Daoy (cell line): ENCODE measurements around a stretch of chr17.

- RAMPAGE, long total RNA, result no peak
Measured at GRCh38 chr17:42508952-42509906, 26.8 kb upstream of the NAGLU start.

DNA sequence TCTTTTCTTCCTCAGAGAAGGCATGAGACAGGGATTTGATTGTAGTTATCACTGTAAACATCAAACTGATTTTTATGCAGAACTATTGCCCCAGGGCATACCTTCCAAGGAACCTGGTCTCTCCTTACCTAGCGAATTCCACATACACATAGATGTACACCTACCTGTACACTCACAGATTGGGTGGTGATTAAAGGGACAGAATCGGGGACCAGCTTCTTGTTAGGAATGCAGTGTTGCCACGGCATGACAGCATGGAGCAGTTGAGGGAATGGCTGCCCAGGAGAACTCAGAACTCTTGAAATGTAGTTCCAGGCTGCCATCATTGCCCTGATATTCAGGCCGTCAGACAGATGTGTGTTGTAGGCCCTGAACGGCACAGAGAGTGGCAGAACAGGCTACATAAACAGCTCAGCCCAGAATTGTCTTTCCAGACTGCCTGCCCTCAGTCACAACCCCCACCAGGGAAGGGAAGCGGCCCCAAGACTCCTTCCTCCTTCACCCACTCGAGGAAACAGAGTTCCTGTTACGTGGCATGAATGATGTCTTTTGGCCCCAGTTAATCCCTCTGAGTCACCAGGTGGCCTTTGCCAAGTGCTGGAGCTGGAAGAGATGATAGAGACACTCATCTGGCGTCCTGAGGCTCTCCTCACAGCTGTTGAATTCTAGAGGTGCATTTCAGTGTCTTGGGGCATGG lies 17.8 kb upstream of the NAGLU start:
- RAMPAGE, long total RNA, result no peak

DNA sequence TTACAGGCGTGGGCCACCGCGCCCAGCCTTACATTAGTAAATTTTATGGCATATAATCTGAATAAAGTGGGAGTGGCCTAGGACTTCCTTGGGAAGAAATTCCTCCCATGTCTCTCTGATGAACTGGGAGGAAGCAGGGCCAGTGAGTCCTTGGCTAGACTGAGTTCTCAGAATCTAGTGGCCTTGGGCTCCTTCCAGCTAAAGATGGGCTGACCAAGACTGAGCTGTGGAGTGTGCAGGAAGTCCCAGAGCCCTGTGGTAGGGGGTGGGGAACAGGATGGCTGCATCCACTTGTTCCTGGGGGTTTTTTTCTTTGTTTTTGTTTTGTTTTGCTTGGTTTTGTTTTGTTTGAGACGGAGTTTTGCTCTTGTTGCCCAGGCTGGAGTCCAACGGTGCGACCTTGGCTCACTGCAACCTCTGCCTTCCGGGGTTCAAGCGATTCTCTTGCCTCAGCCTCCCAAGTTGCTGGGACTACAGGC lies 9.9 kb upstream of the NAGLU start:
- RAMPAGE, long total RNA, result no peak

DNA sequence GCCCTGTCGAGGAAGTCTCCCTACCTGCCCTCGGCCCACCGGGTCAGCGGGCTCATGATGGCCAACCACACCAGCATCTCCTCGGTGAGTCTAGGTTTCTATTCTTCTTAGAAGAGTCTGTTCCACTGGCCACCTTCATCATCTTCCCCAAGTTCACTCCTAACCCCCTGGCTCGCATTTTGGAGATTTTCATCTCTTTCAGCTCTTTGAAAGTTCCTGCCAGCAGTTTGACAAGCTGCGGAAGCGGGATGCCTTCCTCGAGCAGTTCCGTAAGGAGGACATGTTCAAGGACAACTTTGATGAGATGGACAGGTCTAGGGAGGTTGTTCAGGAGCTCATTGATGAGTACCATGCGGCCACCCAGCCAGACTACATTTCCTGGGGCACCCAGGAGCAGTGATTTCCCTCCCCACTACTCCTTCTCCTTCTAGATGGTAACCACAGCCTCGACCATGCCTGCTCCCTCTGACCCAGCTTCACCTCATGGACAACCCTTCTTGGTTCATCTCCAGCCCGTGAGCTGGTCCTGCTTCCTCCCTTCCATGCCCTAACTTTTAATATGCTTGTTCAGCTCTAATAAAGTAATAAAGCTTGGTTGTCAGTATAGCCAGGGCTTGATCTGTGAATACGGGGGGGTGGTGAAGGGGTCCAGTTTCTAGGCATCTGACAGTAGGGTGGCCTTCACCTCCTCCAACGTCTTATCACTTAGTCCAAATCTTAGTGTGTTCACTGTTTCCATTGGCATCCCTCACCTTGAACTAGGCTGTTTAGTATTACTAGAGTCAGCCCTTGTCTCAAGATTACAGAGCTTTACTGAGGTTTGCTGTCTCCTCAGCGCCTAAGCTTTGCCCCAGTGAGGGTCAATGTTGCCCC lies 7.6 kb downstream of the TUBG2 start:
- RAMPAGE, long total RNA, result no peak

- RAMPAGE, long total RNA, result no peak
Measured at GRCh38 chr17:42669334-42669736, 7.5 kb downstream of the PLEKHH3 start.

DNA sequence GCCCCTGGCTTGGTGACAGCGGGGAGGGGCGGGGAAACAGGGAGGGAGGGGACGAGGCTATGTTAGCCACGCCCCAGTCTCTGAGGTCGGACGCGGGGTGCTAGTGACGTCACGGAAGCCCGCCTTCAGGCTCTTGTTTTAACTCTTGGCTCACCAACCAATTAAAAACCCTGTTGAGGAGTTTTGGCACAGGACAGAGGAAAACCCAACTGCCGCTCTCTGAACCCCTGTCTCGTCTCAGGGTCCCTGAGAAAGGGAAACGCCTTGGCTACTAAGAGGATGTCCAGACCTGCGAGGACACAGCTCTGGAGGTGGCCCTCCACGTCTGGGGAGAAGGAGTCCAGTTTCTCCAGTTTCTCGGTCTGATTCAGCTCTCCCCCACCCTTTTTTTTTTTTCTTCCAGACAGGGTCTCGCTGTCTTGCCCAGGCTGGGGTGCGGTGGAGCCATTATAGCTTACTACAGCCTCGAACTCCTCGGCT lies 450 bp upstream of the PLEKHH3 start:
- RAMPAGE, long total RNA, result no peak

- RAMPAGE, long total RNA, result no peak
Measured at GRCh38 chr17:42677684-42678924, 1.3 kb upstream of the PLEKHH3 start.

- RAMPAGE, long total RNA, result no peak
Measured at GRCh38 chr17:42709523-42710539, 27.5 kb downstream of the CNTNAP1 start.

- RAMPAGE, long total RNA, result no peak
Measured at GRCh38 chr17:42773996-42774731, 915 bp downstream of the VPS25 start.

DNA sequence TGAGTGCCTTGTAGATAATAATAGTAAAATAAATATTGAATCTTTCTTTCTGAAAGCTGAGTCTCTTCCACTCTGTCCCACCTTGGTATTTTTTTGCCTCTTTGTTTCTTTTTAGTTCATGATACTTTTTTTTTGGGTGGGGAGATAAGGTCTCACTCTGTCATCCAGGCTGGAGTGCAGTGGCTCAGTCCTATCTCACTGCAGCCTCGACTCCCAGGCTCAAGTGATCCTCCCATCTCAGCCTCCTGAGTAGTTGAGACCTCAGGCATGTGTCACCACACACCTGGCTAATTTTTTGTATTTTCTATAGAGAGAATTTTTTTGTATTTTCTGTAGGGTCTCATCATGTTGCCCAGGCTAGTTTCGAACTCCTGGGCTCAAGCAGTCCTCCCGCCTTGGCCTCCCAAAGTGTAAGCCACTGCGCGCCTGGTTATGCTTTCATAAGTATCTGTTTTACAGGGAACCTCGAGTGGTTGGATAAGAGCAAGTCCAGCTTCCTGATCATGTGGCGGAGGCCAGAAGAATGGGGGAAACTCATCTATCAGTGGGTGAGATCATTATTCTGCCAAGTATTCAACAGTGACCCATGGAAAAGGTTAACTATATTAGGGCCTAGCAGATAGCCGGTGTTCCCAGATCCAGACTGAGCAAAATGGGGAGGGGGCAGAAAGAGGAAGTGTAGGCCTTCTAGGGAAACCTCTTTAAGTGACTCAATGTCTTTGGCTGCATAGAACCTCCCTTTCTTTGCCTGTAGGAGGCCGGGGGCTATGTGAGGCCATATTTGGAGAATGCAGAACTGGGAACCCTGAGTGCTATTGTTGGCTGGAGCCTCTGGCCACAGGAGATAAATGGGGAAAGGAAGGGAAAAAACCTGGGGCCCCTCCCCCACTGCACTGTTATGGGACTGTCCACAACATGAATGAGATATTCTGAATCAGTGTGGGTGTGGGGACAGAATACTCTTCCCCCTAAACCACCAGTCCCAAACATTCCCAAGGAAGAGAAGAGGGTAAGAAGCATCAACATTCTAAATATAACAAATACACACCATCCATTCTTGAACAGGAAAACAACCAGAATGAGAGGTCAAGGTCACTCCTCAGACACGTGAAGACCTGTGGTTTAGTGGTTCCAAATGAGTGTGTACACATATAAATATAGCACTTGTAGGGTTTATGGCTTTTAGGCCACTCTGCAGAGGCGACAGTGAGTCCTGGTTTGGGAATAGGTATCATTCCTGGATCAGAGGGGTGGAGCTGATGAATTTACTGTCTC lies 2.1 kb downstream of the VPS25 start:
- RAMPAGE, long total RNA, result no peak

- RAMPAGE, long total RNA, result no peak
Measured at GRCh38 chr17:42795449-42796348, 2.8 kb downstream of the COA3 start.

DNA sequence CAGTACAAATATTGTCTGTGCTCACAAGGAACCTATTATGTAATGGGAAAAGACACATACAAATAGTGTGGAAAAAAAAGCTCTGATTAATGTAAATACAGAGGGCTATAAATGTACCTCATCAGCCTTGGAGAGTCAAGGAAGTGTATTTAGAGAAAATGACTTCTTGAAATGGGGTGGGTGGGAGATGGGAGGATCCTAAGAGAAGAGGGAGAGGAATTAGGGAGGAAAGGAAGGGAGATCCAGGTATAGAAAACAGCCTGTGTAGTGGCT lies 6.5 kb downstream of the CNTD1 start:
- RAMPAGE, long total RNA, result no peak

DNA sequence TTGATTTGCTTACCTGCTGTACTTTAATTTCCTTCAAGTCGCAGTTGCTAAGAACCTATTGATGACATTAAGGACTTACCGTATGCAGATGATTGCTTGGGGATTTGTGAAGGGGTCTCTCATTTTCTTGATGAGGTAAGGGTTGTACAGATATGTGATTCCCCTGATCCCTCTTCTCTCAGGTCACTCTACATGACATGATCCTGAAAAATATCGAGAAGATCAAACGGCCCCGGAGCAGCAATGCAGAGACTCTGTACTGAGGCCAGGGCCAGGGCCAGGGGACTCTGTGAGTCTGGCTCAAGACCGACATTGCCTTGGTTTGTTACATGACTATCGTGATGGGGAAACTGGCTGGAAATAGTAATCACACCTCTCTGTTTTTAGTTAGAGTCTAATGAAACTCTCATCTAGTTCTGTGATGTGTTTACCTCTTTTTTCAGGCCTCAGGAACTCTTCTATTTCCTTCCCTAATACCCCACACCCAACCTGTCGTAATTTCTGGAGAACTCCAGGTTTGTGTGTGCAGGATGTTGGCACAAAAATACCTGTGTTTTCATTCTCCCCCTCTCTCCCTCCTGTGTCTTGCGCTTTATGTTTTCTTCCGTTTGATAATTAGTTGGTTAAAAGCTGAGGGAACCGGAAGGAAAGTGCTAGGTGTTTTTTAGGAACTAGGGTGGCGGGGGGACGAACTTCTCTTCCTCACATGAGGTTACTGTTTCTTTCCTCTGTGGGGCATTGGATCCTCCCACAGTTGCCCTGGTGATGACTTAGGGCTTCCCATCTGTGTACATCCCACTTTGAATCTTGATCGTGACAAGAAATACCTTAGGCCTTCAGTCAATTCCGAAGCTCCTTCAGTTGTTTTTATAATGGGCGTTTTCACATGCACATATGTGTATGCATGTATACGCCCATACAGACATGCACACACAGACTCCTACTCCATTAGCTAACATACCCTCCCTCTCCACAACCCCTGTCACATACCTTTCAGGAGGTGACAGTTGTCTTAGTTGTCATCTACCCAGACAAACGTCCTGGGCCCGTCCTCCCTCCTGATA lies 2.7 kb upstream of the AOC2 start:
- RAMPAGE, long total RNA, result no peak

GRCh38 chr17:42852268-42853592 lies 1.7 kb downstream of the AOC3 start:
- RAMPAGE, long total RNA, result no peak

DNA sequence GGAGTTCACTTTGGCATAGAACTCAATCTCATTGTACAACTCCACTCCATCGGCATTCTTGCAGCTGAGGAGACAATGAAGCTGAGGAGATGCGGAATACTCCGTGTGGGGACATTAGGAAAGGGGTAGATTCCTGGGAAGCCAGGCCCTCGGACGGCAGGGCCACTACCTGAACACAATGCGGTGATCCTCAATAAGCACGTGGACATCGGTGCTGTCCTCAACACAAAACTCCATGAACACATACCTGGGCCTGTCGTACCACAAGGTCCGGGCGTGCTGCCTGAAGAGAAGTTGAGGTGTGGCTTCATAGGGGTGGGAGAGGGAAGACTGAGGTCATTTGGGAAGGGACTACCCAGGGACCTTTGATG lies 514 bp downstream of the PTGES3L start:
- RAMPAGE, long total RNA, result no peak

DNA sequence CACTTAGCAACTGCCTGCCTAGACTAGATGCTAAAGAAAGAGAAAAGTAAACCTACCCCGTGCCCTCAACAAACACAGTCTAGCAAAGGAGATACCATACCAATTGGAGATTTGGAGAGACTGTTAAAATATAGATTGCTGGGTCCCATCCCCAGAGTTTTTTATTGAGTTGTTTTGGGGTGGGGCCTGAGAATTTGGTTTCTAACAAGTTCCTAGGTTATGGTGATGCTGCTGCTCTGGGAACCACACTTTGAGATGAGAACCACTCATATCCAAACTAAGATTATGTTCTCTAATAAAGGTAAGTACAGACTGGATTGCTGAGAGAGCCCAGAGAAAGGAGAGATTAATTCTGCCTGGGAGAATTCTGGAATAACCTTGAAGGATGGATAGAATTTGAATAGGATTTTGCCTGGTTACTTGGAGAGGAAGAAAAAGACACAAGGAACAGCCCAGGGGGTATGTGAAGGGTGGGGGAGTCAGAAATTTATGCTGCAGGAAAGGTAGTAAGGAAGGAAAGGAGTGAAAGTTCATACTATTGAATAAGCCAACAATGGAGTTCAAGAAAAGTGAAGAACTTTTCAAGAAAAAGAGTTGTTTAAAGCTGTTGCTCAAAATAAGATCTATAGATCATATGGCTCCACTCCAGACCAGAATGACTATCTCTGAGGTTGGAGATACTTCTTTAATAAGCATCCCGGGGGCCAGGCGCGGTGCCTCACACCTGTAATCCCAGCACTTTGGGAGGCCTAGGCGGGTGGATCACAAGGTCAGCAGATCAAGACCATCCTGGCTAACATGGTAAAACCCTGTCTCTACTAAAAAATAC lies 3.0 kb upstream of the RPL27 start:
- RAMPAGE, long total RNA, result no peak

DNA sequence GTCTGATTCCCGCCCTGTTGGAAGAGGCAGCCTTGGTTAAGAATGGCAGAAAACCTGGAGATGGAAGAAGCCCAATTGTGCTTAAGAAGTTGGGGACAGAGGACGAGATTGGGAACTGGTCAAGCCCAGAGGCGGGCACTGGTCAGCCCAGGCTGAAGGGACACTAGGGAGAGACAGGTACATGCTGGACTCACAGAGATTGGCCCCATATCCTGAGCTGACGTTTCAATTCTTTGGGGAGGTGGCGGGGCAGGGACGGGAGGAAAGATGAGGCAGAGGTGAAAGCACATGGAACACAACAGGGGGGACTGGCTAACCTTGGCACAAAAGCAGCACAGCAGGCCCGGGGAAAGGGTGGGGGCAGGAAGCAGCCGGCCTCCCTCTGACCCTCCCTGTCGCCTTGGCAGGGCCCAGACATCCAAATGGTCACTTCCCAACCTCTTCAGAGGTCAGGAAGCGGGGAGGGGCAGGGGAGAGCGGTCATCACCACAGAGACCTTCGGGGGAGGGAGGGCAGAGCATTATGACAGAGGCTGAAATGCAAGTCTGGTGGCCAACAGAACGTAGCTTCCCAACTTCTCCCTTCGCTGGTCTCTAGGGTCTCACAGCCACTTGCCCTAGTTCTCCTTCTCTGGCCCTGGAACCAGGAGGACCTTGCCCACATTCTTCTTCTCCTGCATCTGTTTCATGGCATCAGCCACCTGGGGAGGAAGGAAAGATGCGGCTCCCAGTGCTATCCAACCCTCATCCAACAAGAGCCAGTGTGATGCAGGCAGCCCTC lies 6.5 kb downstream of the VAT1 start:
- RAMPAGE, long total RNA, result no peak

GRCh38 chr17:43035992-43036627 lies 11.1 kb downstream of the RND2 start:
- RAMPAGE, long total RNA, result no peak

DNA sequence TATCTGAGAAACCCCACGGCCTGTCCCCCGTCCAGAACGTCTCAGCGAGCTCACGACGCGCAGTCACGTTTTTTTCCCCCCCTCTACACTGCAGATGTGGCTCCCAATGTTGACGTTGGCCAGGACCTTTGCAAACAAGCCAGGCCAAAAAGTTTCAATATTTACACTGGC lies 1.3 kb upstream of the NBR1 start:
- RAMPAGE, long total RNA, result no peak

DNA sequence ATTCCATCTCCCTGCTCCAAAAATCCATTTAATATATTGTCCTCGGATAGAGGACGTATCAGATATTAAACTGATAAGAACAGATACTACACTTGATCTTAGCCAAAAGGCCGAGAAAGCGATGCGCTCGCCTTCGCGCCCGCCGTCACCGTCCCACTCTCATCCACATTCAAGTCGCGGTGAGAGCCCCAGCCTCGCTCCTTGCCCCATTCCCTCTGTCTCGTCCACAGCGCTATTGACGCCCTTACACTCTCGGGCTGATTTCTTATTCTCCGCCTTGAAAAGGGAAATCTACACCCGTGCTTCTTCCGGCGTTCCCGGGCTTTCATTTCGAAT lies 44.7 kb upstream of the CCDC200 start:
- RAMPAGE, long total RNA, result no peak